Gallbladder (tissue), 1 donor: ENCODE results near the gene EGLN3.

DNA sequence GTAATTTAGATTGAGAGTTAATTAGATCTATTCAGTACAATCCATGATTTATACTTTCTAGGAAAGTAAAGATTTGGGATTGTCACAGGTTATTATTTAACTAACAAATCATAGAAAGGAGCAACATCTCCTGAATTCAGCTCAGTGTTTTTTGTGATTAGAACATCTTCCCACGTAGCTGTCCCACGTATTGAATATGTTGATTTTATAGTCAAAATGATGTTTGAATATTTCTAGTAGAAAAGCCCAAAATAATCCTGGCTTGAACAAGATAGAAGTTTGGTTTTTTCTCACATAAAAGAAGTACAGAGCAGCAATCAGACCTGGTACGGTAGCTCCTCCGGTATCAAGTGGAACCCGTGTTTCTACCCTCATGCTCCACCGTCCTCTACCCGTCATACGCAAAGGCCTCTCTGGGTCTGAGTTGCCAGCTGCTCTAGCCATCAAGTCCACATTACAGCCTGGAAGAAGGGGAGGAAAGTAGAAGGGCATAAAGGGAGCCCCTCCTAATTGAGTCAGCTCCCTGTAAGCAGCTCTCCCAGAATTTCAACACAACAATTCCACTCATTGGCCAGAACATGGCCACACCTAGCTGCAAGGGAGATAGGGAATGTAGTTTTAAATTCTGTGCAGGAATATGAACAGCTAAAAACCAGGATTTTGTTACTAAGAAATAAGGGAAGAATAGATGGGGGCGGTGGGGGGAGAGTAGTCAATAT lies 103.6 kb downstream of the AKAP6 start:
- PRO-cap, result unidirectional peak, minus-strand start at position 456 of the sequence

DNA sequence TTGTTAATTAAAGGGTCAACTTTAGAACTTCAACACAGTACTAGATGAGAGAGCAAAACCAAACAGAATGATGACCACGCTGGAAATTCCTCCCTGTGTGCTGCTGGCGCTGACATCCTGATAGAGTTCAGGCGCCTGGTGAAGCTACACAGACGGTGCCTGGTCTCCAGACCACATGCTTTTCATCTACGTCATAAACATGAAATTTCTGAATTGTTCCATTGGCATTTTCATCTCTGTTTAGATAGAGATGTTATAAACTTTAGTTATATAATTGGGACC lies 128.4 kb downstream of the AKAP6 start:
- PRO-cap, result no peak

GRCh38 chr14:32493913-32494594 lies 165.0 kb downstream of the AKAP6 start:
- PRO-cap, result no peak

DNA sequence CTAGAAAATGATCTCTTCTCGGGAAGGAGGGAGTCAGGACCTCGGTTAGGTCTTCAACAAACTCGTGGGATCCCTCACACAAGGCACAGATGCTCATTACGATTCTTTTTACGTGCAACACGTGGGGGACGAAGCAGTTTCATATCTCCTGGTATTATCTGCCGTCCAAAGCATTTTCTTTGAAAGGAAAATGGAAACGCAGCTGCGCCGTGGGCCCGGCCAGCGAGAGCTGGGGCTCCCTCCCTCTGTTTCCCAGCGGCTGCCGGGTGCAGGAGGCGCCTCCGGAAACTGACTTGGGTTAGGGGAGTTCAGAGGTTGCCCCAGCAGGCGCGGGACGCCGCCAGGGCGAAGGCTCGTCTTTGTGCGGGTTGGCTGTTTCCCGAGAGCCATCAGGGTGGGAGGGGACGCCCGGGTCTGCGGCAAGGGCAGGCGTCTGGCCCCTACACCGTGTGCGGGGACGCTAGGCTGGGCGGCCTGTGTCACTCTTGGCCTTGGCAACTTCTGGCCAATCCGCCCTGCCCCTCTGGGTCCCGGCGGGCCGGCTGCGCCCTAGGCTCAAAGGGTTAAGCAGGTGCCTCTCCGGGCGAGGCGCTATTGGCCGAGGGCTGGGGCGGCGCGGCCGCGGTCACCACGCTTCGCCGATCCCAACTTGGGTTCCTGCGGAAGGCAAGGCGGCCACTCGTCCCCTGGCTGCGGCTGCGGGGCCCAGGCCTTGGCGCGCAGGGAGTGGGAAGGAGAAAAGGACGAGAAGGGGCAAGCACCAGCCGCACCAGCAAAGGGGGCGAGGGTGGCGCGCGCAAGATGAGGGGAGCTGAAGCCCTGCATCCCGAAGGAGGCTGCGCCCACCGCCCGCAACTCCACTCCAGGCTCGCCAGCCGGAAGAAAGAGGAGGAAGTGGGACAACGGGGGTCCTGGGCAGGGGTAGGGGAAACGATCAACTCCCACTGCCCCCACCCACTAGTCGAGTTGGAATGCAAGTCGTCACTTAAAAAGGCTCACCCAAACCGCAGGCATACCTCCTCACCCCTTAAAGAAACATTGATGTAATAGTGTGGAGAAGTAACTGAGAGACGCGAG lies 5.6 kb upstream of the NPAS3 start:
- PRO-cap, result no peak

GRCh38 chr14:32940103-32940442 lies 1.4 kb downstream of the NPAS3 start:
- PRO-cap, result no peak

DNA sequence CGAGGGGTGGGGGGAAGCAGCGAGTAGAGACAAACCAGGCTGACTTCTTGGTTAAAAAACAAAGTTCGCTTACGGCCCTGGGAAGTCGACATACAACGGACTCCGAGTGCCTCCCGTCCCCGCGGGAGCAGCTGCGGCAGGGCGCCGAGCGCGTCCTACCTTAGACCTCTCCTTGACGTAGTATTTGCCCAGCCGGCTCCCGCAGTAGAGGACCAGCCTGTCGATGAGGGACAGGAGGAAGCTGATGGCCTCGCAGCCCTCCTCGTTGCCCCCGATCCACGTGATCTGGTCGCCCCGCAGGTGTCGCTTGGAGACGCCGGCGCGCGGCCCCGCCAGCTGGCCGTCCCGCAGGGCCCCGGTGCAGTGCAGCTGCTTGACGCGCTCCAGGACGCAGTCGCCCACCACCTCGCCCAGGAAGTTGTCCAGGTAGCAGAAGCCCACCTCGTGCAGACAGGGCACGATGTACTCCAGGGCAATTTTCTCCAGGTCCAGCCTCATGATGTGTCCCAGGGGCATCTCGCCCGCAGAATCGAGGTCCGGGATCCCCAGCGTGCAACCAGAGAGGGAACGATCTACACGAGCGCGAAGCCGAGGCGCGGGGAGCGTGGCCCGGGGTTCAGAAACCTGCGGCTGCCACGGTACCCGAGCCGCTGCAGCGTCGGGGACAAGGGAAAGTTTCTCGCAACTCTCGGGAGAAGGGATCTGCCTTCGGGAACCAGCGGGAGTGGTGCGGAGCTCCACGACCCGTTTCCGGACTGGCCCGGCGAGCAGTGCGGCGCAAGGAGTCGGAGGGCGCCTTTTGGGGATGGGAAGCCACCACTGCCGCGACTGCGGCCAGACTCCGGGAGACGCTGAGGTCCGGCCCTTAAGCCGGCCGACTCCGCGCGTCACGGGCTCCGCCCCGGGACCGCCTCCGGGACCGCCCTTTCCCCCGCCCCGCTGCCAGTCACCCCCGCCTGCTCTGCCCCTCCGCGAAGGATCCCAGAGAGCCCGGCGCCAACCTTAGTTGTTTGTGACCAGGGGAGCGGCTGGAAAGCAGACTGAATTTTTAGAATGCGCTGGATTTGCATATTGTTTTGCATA lies at the start of gene EGLN3:
Gene EGLN3 (minus strand): TSS at position 838 of the 1,083 bp plus-strand sequence.
- PRO-cap, result bidirectional peak, plus-strand start at position 1,006 of the sequence, minus-strand start at position 840 of the sequence

GRCh38 chr14:34013376-34014203 lies 62.7 kb upstream of the EGLN3 start:
- PRO-cap, result no peak

GRCh38 chr14:34030936-34031437 lies 80.1 kb upstream of the EGLN3 start:
- PRO-cap, result no peak

DNA sequence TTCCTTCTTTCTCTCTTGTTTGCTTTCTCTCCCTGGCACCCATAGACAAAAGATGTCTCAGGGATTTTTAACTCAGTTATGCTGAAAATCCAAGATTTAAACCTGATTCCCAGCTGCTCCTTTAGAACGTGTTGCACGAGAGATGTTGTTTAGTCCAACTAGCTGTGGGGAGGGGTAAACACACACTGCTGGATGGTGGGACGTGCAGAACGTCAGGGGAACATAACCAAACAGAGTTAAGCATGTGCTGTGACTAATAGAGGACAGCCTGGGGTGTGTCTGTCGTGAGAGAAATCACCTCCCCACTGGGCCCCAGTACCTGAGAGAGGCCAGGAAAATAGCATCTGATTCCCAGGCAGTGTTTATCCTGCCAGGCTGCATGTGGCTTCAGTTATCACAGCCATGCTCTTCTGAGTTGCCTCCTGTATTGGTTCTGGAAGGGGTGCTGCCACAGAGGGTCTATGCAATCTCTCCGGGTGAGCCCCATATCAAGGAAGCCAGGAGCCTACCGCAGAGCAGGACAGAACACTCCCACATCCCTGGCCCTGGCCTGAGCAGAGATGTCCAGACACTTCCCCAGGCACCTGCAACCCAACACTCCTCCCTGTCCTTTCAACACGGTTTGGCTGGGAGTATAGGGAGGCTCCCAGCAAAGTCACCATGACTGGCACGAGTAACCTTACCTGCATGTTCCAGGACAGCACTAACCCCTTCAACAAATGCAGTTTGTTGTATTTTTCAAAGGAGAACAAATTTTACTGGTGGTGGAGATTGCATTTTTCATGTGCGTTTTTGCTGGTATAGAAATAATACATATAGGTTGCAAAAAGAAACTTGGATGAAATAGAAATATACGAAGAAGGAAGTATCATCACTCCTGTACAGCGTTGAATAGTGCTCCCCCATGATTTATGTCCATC lies 112.9 kb upstream of the EGLN3 start:
- PRO-cap, result no peak

GRCh38 chr14:34139689-34140217 lies 188.9 kb upstream of the EGLN3 start:
- PRO-cap, result no peak

DNA sequence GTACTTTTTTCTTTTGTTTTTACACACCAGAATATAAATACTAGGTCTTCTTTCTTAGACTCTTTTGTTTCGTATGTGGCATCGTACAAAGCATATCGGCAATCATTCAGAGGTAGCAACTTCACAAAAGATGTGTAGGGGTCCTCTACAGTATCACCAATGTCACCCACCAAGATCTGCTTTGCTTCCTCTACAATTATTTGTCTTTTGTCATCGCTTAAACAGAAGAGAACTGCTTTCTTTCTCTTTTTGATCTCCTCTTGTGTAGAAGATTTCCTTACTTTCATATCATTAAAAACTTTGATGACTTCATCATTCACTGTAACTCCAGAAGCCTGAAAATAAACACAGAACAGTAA lies 1.2 kb downstream of the CFL2 start:
- PRO-cap, result no peak

DNA sequence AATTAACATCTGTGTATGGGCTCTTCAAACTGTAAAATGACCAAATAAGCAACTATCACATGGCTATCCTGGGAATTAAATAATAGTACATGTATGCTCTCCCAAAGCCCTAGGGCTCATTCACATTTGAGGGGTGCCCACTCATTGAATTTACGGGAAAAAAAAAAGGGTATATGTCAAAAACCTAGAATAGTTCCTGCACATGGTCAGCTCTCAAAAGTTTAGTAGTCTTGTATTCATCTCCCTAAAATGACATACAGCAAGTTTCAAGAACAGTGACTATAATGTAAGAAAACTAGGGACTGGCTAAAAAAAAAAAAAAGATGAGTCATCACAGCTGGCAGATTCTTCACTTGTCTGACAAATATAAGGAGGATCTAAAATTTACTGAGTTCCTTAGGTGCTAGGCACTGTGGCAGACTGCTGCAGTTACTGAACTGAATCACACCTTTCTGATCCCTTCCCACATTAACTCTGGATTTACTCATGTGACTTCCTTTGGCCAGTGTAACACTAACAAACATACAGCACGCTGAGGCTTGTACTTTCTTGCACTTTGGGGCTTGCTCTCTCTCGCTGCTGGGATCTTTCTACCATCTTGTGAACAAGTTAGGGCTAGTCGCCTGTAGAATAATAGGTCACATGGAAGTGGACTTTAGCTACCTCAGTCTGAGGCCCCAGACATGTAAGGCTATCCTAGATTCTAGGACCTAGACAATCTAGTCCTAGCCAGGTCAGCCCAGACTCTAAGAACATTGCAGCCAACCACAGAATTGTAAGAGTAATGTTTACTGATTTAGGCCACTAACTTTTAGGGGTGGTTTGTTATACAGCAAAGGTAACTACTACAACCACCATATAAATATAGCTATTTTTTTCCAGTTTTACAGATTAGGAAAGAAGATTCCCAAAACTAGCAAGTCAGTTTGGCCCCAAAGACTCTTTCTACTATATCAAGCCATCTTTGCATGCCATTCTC lies 32.1 kb downstream of the BAZ1A start:
- PRO-cap, result no peak

DNA sequence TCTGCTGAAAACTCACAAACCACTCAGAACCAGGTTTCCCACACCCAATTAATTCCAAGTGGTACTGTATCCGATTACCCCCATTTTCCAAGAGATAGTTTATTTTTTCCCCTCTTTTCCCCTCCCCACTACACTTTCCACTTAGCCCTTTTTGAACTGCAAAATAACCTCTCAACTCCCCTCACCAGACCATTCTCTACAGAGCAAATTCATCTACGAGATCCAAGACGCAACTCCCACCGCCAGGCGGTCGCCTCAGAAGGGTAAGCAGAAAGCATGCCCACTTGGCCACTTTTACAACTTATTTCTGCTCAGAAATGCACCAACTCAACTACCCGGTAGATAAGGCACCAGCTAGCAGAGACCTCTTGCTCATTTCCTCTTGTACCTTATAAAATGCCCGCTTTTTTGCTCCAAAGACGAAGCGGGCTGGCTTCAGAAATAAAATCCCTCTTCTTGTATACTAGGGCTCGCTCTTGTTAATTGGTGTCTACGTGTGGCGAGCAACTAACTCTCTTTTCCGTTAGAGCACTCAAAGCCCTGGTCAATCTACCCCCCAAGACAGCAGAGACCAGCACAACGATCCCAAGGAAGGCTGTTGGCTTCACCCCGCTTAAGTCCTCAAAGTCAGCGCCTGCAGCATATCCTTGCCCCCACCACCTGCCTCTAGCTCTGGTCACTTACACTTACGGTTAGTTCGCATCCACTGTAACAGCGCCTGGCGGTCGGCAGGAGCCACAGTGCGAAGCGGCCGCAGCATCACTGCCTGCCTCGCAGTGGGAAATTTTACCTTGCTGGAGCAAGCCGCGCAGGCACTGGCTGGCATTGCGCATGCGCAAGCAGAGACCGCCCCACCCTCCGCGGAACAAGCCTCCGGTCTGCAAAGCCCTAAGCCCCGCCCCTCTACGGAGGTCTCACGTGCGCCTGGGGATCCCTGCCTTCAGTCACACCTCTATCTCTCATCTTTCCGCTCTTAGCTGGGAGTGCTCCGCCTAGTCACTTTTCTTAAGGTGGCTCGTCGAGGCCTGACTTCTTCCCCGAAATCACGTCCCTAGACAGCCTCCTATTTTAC lies 716 bp upstream of the SRP54 start:
- PRO-cap, result bidirectional peak, plus-strand start at position 970 of the sequence, minus-strand start at position 764 of the sequence

GRCh38 chr14:34999395-34999804 lies 16.6 kb downstream of the SRP54 start:
- PRO-cap, result no peak

- PRO-cap, result no peak
Observed at GRCh38 chr14:35068150-35068949, 22.3 kb downstream of the FAM177A1 start.

GRCh38 chr14:35121462-35121629 lies 444 bp downstream of the PPP2R3C start:
- PRO-cap, result no peak

DNA sequence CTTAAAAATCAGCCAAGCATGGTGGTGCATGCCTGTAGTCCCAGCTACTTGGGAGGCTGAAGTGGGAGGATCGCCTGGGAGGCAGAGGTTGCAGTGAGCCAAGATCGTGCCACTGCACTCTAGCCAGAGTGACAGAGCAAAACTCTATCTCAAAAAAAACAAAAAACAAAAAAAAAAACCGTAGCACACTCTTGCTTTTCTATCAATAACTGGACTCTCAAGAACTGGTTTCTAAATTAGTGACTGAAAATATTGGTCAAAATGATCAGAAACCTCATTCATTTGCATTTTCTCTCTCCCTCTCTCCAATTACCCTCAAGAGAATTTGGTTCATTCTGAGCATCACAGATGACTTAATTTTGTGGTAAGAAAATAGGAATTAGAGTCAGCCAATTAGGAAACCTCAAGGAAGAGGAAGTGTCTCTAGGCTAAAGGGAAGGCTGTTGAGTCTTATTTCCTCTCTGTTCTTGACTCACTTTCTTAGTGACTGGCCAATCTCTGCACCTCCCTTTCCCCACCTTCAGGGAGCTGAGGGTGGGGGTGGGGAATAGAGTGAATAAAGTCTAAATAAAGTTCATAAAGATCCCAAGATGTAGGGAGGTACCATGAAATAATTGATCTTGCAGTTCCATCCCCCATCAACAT lies 6.9 kb upstream of the PSMA6 start:
- PRO-cap, result no peak

- PRO-cap, result no peak
Observed at GRCh38 chr14:35333369-35334585, 41.6 kb downstream of the PSMA6 start.

DNA sequence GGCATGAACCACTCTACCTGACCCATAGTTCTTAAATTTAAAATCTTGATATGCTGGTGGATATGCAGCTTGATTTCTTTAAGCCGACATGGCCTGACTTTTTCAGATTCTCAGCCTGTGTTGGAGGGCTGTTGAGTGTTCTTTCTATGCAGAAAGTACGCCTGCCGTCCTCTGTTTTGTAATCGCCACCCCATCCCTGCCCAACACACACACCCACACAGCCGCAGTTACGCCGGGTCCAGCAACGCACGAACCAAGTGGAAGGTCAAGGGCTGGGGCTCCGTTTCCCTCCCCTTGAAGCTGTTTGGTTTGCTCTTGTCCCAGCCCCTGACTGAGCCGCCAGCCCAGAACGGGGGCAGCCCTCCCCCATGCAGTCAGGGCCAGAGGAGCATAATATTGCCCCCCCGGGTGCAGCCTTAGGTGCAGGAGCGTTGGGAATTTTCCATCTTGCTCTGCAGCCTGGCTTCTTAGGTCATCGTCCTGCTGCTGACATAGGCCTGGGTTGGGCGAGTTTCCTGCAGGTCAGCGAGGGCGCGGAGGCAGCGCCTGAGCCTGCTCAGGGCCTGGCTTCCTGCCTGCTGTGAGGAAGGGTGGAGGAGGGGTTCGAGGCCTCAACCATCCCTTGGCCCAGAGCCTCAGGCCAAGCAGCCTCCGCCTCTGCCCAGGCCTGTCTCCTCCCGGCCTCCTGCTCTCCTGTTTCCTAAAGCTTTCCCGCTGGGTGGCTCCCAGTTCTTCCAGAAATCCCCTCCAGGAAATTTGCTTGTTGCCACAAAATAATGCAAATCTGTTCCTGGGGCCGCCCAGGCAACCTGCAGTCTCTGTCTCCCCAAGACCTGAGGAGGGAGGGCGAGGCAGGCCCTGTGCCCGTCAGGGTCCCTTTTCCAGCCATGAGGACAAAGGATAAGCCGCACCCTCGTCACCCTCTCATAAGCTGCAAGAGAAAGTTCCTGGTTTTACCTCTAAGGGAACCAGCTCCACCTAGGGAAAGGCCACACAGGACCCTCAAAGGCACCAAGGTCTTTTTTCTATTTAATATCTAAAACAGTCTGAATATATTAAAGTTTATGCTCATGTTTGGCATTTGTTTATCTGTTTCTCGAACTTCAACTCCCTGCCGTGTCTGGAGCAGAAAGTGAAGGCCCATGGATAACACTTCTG lies 44.5 kb downstream of the PSMA6 start:
- PRO-cap, result bidirectional peak, plus-strand start at position 220 of the sequence, minus-strand start at position 198 of the sequence

- PRO-cap, result no peak
Observed at GRCh38 chr14:35343769-35344243, 51.6 kb downstream of the PSMA6 start.